BE2C (cell line): ENCODE results near the genes LDHD and ADAT1.

GRCh38 chr16:75045260-75045647, 46.4 kb downstream of the ZNRF1 start:
- RRBS, result no CpG with 5 or more reads among the region's 1 CpG

DNA sequence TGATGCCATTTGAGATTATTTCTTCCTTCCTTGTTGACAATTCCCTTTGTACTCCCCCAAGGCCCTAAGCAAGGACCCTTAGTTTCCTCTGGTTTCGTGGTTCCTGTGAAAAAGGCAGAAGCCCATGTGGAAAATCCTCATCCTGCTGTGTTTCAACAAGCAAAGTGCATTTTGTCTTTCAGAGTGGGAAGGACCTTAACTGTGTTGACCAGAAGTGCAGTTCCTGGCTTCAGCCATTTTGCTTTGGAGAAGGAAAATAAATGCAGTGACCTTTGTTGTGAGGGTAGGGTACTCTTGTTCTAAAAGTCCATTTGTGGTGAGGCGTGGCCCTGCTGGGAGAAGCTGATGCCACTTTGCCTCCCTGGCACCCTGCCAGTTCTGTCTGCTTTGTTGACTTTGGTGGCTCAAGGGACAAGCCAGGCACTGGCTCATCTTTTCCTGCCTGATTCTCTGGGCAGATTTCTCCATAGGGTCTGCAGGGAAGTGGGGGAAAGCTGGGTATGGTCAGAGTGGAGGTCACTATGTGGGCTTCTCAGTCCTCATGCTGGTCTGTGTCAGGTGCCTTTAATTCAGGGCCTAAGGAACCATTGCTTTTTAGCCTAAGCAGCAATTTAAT, 55.3 kb downstream of the ZNRF1 start:
- RRBS, result no CpG with 5 or more reads among the region's 2 CpGs

DNA sequence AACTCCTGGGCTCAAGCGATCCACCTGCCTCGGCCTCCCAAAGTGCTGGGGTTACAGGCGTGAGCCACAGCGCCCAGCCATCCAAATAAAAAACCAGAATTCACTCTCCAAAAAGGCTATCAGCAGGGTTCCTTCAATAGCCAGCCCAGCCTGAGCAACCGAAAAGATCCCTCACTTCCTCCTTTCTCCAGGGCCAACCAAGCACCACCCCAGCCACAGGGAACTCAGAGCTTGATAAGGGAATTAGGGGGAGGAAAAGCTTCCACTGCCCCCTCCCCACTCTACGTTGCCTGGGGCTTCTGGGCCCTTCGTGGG, 657 bp downstream of the LDHD start:
- RRBS, result no CpG with 5 or more reads among the region's 7 CpGs

GRCh38 chr16:75116368-75116981, at the start of gene LDHD:
LDHD (minus strand) TSS chr16:75116780.
- RRBS, result no CpG with 5 or more reads among the region's 9 CpGs

GRCh38 chr16:75120200-75120657, 3.6 kb upstream of the LDHD start:
- RRBS, result no CpG with 5 or more reads among the region's 5 CpGs

DNA sequence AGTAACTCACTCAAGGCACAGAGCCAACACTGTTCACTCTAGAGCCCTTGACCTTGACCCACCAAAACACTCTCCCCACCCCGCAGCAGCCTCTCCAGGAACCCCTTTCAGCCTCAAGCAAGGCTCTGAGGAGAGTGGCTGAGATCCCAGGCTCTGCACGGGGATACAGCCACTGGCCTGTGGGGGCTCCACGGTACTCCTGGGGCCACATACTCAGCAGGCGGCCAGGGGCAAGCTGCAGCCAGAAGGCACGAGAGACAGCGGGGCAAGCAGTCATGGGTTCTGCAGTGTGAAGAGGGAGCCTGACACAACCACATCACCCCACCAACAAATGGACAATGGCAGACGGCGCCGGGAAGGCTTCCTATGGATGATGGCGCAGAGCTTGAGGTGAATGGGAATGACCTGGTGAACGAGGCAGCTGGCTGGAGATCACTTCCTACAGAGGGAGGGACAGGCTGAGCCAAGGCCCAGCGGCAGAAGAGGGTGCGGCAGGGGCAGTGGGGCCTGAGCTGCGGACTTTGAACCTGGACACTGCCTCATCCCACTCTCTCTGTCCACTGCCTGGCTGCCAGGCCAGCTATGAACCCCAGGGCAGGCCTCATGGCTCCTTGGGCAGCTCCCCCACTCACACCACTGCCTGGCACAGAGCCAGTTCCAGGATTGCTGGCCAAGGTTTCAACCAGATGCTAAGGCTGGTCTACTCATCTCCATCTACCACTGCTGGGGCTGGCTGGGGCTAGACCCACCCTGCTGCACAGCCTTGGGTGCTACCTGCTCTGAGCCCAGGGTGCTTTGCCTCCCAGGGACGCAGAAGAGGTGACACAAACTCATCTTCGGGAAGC, 10.9 kb upstream of the BCAR1 start:
- RRBS, result no CpG with 5 or more reads among the region's 16 CpGs

- RRBS, result 1% methylated on average over 33 of the region's 49 CpGs
Observed at GRCh38 chr16:75623095-75623691, at the start of gene ADAT1. ADAT1 (minus strand) TSS chr16:75623281.

DNA sequence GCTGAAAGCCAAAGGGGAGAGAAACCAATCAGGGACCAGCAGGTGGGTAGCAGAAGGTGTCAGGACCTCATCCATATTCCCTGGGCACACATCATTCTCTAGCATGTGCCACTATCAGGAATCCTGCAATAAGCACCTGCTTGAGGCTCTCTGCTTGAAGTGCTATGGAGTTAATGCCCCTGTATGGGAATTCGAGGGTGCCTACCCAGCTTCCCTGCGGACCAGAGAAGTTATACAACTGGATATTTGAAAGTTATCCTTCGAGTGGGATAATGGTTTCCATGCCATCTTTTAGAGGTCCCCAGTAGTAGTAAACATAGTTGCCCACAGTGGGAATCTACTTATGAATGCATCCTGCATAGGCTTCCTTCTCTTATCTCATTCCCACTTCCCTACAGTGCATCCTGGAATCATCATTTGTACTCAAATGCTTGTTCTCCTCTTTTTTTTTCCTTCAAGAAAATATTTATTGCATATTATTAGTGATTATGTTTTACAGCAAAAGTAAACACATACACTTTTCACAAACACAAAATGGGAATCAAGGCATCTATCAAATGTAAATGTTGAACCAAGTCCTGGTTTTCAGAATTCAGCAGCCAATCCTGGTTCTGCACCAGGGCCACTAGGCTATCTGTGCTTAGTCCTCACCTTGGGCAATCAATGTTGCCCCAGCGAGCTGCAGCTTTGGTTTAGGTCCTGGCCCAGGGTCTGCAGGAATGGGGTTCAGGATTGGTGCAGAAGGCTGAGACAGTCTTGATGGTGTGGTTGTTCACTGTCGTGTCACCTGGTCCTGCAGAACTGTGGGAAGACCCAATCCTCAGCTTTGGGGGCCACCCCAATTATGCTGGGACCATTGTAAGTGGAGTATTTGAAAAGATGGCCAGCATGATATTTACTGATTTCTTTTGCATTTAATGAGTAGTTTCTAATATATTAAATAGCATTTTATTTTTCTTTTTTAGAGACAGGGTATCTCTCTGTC, 10.4 kb downstream of the TERF2IP start:
- RRBS, result no CpG with 5 or more reads among the region's 5 CpGs

GRCh38 chr16:75827768-75828211, 101.5 kb upstream of the CPHXL start:
- RRBS, result no CpG with 5 or more reads among the region's 16 CpGs

- RRBS, result no CpG with 5 or more reads among the region's 5 CpGs
Observed at GRCh38 chr16:77863315-77863956, 75.1 kb downstream of the VAT1L start.

DNA sequence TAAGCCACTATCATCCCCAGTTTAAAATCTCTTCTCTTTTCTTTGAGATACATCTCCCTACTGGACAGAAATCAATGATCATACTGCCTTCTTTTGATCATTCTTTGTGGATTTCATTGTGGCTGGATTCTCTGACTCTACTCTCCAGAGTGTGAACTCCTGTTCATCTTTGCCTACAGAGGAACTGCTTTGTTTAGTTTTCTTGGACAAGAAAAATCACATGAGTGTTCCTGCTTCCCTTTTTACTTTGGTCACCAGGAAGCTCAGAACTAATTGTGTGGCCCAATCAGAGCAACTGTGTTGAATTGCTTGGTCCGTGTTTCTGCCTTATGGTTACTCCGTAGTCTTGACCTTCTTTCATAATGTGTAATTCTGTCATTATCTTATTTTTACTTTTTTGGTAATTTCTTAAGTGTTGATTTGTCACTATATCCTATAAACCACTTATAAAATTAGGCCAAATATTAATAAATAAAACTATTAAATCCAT, 97.0 kb downstream of the MAF start:
- RRBS, result no CpG with 5 or more reads among the region's 2 CpGs

DNA sequence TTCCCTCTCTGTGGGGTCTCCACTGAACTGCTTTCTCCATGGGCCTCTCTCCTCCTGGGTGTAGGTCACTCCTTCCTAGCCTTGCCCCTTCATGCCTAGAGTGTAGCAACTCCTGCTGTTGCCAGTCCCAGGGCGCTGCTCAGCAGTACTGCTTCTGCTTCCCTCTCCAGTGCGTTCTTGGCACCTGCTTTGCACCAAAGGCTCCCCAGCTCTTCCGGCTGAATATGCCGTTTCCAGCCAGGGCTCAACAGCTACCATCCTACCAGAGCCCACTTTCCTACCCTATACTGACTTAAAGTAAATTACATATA, 92.2 kb downstream of the MAF start:
- RRBS, result no CpG with 5 or more reads among the region's 4 CpGs

- RRBS, result 37% methylated on average over 13 of the region's 38 CpGs
Observed at GRCh38 chr16:79589753-79590458, 10.6 kb downstream of the MAF start.

DNA sequence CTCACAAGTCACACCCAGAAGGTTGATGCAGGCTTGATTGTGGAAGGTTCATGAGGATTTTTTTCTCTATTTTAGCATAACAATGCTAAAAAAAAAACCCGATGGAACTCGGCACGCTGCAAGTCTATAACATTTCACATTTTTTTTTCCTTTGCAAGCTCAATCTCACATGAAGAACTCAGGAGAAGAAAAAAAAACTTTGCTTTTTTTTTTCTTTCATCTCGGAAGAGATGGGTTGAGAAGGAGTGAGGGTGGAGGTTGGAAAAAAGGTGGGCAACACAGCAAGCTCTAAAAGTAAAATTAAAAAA, 2.6 kb downstream of the MAF start:
- RRBS, result no CpG with 5 or more reads among the region's 4 CpGs

DNA sequence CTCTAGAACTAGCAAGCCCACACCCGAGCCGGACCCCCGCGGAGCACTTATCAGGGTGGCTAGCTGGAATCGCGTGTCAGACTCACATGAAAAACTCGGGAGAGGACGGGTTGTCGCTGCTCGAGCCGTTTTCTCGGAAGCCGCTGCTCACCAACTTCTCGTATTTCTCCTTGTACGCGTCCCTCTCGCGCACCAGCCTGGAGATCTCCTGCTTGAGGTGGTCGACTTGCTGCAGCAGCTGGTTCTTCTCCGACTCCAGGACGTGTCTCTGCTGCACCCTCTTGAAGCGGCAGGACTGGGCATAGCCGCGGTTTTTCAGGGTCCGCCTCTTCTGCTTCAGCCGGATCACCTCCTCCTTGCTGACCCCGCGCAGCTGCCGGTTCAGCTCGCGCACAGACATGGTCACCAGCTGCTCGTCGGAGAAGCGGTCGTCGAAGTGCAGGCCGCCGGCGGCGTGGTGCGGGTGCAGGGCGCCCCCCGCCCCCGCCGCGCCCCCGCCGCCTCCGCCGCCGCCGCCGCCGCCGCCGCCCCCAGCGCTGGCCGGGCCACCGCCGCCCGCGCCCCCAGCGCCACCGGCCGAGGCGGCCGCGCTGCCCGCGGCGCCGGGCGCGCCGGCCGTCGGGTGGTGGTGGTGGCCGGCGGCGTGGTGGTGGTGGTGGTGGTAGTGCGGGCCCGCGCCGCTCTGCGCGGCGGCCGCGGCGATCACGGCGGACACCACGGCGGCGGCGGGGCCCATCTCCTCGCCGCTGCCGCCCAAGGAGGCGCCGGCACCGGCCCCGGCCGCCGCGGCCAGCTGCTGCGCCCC, 1.6 kb downstream of the MAF start:
- RRBS, result 16% methylated on average over 15 of the region's 107 CpGs

DNA sequence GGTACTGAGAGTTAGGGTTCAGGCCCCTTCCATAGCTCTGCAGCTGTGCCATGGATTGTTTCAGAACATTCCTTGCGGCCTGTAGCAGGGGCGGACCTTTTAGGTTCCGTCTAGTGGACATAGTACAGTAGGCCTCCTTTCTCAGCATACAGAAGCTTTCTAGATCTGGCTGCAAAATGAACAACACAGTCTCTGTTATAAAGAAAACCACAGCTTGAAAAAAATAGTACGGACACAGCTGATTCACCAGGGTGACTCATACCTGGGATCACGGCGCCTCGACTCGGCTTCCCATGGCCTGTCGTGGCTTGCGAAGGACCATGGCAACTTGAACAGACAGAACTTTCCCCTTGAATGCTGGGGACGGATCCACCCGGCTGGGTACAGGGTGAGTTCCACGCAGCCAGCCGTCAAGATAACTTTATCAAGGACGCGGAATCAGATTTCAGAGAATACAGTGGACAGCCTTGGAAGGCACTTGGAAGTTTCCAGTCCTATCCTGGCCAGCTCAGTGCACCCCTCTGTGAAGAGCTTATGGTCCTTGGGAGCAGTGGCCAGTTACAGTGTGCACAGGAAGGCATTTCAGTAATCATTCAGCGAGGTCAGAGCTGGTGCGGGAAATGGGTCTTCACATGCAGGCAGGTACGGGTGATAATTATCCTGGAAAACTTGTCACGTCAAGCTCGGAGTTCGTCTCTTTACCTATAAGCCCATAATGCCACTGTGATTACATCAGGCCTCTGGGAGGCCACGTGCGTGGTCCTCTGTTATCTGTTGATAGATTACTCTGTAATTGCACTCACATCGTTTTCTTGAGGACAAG, 57.9 kb upstream of the MAF start:
- RRBS, result no CpG with 5 or more reads among the region's 25 CpGs

DNA sequence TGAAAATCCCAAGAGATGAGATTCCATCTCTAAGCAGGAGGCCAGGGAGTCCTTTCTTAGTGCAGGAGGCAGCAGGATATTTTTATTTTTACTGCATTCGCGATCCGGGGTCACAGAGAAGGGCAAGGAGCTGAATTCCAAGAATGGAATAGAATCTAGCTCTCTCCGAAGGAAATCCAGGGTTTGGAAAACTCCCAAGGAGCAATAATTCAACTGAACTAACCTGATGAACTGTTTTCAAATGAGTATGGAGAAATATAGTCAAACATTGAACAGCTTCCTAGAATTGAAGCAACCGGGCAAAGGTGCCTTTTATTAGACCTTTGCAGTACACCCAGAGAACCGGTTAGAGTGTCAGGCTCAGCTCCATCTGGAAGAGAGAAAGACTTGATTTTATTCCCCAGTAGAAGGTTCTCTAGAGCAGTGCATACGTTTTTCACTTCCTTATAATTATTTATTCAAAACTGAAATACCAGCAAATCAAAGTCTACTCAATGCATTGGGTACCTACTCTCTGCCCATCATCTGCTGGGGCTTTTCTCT, 120.8 kb upstream of the MAF start:
- RRBS, result 10% methylated on average over 1 of the region's 7 CpGs

DNA sequence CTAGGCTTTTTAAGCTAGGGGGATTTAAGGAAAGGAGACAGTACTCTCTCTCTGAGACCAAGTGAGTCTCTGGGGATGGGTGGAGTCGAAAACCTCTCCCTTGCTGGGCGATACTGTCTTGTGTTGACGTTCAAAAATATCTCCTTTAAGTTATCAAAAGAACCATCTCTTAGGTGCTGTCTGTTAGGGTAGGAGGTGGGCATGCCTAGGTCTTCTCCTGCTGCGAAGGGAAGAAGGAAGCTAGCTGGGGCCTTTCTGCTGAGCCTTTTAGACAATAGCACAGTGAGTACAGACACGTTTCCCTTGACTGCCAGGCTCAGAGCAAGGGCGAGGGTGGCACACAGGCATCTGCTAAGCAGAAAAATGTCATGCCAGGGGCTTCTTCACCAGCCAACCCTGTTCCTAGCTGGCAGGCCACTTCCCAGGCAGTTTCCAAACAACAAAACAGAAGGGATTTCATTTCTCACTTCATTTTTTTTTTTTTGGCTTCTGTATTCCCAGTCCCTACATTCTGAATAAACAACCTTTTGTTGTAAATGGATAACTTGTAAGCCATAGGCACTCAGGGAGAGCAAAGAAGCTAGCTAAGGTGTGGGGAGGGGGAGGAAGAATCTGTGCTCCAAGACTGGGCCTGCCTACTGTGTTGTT, 168.0 kb upstream of the MAF start:
- RRBS, result no CpG with 5 or more reads among the region's 6 CpGs

- RRBS, result no CpG with 5 or more reads among the region's 2 CpGs
Observed at GRCh38 chr16:79772098-79772396, 171.5 kb upstream of the MAF start.

DNA sequence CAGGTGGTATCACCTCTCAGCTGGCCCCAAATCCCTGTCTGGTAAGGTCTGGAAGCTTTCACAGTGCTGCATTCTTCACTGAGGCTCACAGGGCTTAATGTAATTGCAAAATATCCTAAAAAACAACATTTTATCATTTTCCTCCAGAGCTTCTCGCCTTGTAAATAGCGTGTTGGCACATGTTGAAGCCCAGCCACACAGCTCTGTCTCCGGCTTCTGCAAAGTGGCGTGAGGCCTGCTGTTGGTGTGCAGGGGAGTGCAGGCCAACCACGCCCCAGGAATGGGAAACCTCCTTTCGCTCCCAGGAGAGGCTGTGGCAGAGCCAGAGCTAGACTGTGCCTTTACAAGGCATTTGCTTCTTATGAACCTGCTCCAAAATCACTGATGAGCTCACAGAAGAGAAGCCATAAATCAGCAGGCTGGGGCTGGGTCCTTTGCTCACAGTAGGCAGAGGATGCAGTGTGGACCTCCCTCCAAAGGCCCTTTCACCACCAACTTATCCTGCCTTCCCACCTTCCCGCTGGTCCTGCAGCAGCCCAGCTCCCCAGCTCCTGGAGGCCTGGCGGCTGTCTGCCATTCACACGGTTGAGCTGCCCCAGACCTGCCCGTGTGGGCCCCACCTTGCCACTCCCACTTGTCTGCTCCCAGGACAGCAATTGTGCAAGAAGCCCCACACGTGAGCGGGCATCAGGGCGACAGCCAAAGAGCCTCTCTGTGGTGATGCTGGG, 248.3 kb upstream of the MAF start:
- RRBS, result no CpG with 5 or more reads among the region's 13 CpGs